Mesenchymal stem cell of adipose (primary cell): ENCODE results near the gene TP53TG3C.

DNA sequence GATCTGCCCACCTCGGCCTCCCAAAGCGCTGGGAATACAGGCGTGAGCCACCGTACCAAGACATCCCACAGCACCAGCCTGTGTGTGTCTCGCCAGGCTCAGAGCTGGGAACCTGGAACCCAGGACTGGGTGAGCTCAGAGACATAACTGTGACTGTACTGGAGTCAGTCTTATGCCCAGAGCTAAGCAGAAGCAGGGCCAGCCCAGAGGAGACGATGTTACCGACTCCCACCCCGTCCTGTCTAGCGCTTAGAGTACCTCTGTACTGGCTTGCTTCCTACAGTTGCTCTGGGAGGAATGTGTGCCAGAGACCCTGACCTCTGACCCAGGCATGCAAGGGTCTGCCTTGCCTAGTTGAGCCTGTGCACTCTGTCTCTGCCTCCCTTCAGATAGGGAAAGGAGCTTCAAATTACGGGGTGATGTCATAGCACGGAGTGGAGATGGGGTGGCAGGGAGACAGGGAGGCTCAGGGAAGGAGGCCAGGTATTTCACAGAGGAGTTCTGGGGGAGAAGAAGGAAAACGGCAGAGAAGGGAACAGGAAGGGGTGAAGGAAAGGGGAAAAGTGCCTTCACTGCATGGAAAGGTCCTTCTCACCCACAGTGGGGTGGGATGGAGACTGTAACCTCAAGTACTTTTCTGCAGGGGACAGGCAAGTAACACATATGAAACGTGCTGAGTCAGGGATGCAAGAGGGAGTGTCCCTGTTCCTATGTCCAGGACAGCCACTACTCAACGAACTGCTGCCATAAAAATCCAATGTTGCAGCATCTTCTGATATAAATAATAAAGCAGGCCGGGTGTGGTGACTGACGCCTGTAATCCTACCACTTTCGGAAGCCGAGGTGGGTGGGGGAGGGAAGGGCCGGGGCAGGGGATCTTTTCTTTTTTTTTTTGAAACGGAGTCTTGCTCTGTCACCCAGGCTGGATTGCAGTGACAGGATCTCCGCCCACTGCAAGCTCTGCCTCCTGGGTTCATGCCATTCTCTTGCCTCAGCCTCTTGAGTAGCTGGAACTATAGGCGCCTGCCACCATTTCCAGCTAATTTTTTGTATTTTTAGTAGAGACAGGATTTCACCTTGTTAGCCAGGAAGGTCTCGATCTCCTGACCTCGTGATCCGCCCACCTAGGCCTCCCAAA lies 5.7 kb upstream of the ARMC5 start:
- CAGE, long polyA plus RNA, result no peak

DNA sequence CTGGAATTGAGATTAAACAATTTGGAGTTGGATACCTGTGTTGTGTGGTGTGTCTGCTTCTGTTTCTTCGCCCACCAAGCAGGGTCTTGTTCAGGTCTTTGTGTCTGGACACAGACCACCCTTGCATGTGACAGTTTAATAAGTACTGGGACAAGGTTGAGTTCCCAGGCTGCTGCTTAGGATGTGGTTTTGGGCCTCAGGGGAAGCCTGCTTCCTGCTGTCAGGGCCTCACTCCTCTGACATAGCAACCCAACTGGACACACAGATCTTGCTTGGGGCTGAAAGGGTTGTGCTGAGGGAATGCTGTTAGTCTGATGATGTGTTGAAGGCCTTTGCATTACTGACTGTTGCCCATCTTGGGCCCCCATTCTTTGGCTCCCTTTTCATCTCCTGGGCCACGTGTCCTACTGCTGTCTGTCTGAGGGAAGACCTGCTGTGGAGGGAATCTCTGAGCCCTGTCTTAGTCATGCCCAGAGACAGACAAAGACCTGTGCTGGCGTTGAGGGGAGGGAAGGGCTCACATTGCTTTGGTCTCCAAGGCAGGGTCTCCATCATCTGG lies 4.7 kb upstream of the TGFB1I1 start:
- CAGE, long polyA plus RNA, result no peak

DNA sequence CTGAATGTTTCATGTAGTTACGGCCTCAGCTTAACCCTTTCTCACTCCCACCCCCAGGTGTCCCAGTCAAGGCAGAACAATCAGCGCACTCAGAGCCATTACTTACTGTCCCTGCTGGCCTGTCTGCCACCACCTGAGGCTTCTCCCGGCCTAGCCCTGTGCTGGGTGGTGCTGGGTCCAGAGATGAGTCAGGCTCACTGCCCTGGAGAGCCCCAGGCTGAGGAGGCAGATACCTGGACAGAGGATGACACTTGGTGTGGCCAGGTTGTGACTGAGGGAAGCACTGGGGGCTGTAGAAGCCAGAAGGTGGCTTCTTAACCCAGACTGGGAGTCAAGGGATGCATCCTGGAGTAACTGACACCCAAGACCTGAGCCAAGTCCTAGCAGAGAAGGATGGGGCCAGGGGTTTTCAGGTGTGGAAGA lies 3.9 kb upstream of the SLC5A2 start:
- CAGE, long polyA plus RNA, result no peak

- CAGE, long polyA plus RNA, result no peak
Measured at GRCh38 chr16:31498954-31499578, 9.1 kb downstream of the RUSF1 start.

DNA sequence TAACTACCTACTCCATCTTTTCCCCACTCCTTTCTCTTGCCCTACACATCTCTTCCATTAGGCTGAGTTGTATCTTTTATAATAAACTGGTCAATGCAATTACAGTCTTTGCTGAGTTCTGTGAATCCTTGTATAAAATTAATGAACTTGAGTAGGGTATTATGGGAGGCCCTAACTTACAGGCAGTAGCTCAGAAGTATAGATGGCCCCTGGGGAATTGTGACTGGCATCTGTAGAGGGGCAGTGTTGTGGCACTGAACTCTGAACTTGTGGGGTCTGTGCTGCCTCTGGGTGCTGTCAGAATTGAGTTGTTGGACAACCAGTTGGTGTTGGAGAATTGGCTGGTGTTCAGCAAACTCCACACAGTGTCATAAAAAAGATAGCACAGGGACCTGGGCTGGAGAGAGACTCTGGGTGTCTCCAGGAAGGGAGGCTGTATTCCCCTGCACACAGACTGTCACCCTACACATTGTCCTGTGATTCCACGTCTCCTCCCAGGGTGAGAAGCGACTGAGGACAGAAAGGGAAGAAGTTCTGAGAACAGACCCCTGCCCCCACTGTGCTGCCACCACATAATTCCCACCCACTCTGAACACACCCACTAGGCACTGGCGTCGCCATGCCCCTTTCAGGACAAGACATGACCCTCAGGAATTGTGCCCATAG lies 2.5 kb downstream of the KRBOX5 start:
- CAGE, long polyA plus RNA, result no peak

- CAGE, long polyA plus RNA, result no peak
Measured at GRCh38 chr16:31836865-31837388, 36.7 kb upstream of the ZNF267 start.

- CAGE, long polyA plus RNA, result no peak
Measured at GRCh38 chr16:31869990-31870367, 3.6 kb upstream of the ZNF267 start.

DNA sequence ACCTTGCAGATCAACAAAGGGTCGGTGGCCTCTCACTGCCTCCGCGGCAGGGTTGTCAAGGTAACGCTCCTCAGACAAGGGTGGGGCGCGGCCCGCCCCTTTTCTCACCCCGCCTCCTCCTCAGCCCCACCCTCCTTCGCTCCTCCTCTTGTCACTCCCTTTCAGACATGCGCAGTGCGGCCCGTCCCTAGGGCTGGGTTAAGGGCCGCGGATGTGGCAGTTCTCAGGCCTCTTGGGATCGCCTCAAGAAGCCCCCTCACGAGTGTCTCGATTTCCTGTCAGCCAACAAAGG lies 516 bp downstream of the TP53TG3D start:
- CAGE, long polyA plus RNA, result no peak

DNA sequence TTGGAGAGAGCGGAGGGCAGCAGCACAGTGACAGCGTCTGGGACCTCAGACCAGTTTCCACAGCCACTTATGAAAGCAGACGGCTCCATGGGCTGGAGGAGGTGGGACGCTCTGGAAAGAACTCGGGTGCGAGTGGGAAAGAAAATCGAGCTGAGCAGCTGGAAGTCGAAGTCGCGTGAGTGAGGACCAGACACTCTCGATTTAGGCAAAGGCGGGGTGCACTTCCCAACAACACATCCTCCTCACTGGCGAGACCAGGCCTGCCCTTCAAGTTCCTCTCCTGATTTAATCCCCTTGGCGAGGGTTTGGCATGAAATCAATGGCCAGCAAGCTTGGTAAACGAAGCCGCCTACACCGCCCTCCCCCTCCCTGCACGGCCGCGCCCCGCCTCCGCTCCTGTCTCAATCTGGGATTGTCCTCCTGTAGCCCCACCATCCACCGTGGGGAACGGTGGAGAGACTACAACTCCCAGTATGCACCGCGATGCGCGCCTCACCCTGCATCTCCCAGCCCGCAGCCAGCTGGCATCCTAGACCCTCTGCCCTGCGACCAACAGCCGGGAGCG lies at the start of gene TP53TG3C:
TSS of gene TP53TG3C (plus strand) at position 416 of the 565 bp plus-strand sequence.
- CAGE, long polyA plus RNA, result no peak

- CAGE, long polyA plus RNA, result no peak
Measured at GRCh38 chr16:35207423-35207715, 1748.0 kb downstream of the TP53TG3F start.

DNA sequence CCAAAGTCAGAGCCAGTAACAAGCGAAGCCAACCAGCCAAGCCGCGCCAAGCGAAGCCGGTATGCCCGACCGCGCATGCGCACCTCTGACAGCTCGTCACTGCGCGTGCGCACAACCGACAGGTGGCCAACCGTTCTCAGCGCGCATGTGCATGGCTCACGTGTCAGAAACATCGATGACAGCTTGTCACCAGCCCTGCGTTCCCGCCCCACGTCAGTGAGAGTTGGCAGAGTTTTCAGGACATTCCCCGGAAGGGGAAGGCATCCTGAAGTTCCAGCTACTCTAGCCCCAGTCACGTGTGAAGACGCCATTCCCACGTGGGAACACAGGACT lies 52.2 kb downstream of the SHCBP1 start:
- CAGE, long polyA plus RNA, result no peak

DNA sequence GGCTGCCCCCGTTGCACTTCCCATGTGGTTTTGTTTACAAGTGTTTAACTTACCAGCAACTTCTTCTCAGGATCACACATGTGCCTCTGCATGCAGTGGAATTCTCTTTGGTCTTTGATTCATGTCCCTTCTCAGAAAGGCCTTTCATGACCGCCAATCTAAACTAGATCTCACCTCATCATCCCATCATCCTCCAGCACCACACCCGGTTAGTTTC lies 16.6 kb upstream of the SHCBP1 start:
- CAGE, long polyA plus RNA, result no peak

- CAGE, long polyA plus RNA, result no peak
Measured at GRCh38 chr16:46864271-46864821, 19.8 kb upstream of the GPT2 start.

GRCh38 chr16:46876270-46876800 lies 7.8 kb upstream of the GPT2 start:
- CAGE, long polyA plus RNA, result no peak

- CAGE, long polyA plus RNA, result no peak
Measured at GRCh38 chr16:46885688-46887073, 2.0 kb downstream of the GPT2 start.

DNA sequence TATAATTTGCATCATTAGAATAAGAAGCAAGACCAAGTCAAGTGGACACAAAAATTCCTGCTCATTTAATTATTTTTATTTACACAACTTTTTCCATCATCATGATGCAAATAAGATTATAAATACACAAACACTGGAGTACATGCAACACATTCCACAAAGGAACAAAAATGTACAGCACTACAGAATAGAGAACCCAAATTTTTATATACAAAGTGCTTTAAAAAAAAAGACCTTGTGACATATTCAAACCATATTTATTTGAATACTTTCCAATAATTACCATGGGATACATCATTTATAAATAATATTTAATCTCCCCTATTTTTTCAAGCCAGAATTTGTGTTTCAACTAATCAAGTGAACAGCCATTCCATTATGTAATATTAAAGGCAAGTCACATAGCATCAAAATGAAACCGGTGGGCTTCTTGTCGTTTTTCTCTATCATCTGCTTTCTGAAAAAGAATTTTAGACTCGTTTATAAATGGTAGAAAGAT lies 11.6 kb upstream of the NETO2 start:
- CAGE, long polyA plus RNA, result no peak

DNA sequence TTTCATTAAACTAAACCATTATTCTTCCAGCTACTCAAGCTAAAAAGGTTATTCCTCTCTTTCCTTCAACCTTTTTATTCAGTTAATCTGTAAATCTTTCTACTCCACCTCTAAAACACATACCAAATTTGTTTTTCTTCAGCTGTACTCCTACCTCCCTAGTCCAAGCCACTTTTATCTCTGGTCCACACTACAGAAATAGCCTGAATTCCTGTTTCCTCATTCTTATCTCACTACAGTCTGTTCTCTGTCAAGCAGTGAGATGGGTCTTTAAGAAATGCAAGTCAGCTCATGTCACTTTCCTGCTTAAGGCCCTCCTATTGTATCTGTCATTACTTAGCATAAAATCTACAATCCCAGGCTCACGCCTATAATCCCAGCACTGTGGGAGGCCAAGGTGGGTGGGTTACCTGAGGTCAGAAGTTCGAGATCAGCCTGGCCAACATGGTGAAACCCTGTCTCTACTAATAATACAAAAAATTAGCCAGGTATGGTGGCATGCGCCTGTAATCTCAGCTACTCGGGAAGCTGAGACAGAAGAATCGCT lies 7.0 kb downstream of the PHKB start:
- CAGE, long polyA plus RNA, result no peak

DNA sequence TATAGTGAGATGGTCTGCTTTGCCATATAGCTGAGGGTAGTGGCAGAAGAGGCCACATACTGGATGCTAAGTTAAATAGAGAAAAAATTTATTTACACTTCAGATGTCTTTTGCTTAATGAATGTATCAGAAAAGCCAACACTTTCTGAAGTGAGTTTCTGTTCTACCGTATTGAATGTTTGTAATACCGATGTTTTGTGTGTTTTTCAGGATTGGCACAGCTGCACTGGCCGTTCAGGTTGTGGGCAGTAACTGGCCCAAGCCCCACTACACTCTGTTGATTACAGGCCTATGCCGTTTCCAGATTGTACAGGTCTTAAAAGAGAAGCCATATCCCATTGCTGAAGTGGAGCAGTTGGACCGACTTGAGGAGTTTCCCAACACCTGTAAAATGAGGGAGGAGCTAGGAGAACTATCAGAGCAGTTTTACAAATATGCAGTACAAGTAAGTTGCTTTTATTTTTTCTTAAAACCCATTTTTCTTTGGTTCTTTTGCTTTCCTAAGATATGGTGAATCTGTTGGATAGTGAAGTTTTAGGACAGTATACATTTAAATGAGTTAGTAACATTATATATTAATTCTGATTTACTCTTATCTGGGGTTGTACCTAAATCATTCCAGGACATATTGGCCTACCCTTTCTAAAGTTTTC lies 4.7 kb upstream of the ABCC11 start:
- CAGE, long polyA plus RNA, result no peak

DNA sequence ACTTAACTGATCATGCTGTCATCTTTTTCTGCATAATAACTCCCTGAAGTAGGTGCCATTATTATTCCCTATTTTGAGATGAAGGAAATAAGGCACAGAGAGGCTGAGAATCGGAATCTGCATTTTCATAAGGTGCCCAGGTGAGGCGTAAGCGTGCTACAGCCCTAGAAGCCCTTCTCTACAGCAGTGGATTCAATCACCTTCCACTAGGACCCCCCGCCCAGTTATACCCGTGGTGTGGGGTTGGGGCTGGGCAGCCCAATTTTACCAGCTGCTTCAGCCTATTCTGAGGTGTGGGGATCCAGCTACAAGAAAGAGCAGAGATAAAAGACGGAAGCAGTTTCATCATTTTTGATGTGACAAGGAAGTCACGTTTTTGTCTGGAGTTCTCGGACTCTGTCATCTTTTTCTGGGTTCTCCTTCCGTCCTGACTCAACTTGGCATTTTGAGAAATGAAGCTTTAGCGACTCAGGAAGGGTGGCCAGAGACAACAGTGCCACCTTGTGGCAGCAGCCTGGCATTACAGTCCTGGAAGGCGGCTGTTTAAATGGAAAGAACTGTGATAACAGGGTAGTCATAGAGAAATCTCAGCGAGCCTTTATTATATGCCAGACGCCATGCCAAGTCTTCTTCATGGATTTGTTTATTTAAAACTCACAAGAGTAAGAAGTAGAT lies 20.3 kb upstream of the N4BP1 start:
- CAGE, long polyA plus RNA, result no peak

DNA sequence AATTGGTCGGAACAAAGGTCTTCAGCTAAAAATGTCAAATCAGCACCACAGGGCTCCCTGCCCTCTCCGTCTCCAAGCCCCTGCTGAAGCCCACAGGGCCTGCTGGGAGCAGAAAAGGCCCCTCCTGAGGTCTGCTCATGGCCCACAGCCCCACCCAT lies 155.7 kb downstream of the ZNF423 start:
- CAGE, long polyA plus RNA, result no peak